Metastatic Liver Carcinoma in the Lung (tissue), 2 donors: ENCODE measurements around a stretch of chr13.

DNA sequence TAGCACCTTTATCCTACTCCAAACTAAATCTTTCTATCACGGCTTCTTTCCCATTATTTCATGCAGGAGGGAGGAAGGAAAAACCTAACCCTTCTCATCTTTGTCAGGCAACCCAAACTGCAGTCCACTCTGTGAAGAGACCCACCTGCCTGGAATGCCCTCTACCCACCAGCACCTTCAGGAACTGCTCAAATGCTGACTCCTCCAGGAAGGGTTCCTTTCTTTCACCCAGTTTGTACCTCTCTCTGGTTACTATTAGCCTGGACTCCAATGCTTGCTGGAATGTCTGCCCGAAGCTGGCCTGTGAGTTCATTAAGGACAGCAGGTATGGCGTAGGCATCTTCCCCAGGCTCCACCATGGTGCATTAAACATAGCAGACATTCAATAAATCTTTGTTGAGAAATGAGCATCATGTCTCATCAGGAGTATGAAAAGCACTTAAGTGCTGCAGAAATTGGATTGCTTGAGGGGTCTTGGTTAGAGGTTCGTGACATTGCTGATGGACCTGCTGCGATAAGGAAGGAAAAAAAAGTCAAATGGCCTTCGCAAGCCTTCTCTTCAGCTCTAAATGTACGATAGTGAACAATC lies 25.3 kb downstream of the STK24 start:
- PRO-cap, 2 experiments: no peak in any of the 2 experiments

- PRO-cap, 2 experiments: no peak in any of the 2 experiments
Measured at GRCh38 chr13:98592291-98592737, 15.4 kb upstream of the STK24 start.

DNA sequence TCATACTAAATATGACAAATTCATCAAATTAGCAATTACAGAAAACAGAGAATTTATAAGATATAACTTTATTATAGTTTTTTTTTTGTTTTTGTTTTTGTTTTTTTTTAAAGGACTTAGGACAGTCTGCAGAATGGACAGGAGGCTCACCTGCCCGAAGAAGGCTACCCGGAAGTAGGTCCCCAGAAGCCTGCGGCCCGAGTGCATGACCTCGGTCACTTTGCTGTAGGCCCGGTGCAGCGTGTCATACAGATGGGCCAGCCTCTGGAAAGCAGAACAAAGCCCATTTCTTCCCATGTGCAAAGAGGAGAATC lies 56.7 kb upstream of the SLC15A1 start:
- PRO-cap, 2 experiments: no peak in any of the 2 experiments

GRCh38 chr13:98828560-98829090 lies 76.2 kb upstream of the SLC15A1 start:
- PRO-cap, 2 experiments: peak in 1 of 2 experiments; most common plus-strand start chr13:98828916 (in 1); most common minus-strand start chr13:98828690 (in 1)

DNA sequence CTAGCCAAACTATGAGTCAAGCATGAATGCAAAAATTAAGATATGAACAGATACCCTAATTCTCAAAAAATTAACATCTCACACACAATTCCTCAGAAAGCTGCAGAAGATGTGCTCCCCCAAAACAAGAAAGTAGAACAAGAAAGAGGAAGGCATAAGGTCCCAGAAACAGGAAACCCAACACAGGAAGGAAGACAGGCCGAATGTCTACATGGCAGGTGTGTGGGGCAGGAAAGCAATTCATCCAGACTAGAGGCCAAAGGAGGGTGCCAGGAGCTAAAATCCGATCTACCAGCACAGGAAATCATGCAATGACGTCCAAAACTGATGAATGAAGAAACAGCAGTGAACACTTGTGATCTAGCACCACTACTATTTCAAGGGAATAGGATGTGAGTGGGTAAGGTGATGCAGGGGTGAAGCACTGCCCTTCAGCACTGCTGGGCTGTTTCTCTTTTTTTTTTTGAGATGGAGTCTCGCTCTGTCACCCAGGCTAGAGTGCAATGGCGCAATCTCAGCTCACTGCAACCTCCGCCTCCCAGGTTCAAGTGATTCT lies 59.1 kb downstream of the DOCK9 start:
- PRO-cap, 2 experiments: no peak in any of the 2 experiments

DNA sequence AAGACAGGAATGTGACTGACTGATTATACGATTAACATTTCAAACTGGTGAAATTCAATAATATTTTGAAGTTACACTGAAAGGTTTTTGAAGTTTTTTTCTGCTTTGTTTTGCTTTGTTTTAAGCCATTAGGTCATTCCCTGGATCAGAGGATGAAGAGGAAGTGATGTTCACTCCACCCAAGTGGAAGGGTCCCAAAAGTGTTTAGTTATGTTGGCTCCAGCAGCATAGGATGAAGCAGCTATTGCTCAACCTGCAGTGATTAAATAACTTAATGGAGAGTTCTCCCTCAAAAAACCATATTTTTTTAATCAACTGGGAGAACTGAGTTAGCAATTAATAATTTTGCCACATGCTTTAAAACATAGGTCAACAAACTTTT lies 49.6 kb downstream of the DOCK9 start:
- PRO-cap, 2 experiments: no peak in any of the 2 experiments

- PRO-cap, 2 experiments: no peak in any of the 2 experiments
Measured at GRCh38 chr13:98937898-98938381, 39.9 kb downstream of the DOCK9 start.

DNA sequence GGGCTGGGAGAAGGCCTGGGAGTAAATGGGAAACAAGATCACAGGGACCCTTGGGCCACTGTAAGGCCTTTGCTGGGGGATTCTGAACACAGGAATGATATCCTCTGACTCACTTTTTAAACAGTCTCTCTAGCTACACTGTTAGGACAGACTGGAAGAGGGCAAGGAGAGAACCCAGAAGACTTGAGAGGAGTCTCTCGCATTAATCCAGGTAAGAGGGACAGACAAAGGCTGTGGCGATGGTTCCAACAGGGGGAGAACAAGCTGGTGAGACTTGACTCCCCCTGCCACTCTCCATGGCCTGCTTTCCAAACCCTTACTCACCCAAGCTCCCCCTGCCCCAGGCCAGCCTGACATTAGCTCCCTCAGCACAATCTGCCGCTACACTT lies 31.8 kb downstream of the DOCK9 start:
- PRO-cap, 2 experiments: no peak in any of the 2 experiments

GRCh38 chr13:98960168-98960943 lies 17.5 kb downstream of the DOCK9 start:
- PRO-cap, 2 experiments: no peak in any of the 2 experiments

GRCh38 chr13:99295674-99296239 lies 11.4 kb downstream of the GPR183 start:
- PRO-cap, 2 experiments: no peak in any of the 2 experiments

DNA sequence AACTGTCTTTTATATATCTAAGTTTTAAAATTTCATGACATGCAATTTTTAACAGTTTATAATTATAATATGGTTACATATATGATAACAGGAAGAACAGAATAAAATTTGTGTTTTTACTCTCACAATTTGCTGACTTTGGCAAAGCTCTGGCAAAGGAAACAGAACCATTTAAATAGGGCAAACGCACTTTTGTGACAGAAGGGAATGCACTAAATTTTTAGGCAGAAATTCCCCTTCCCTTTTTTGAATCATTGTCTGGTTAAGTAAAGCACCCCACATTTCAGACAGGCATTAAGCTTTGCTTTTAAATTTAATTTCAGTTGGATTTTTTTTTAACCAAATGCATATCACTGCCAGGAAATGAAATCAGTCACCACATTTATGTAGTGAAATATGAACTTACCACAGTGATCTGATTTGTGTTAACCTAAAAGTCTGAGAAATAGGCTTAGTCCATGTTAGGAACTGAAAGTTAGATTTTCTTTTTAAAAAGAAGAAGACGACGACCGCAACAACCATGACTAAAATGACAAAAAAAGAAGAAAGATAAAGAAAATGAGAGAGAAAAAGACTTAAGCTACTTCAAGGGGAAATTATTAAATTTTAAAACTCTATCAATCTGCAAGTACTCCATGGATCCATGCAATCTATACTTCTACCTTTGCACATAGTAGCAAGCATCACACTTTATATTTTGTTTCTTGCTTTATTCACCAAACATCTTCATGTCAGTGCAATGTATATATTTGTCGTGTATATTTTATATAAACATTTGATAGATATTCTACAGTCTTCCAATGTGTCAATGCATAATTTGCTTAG lies 10.7 kb downstream of the GPR183 start:
- PRO-cap, 2 experiments: no peak in any of the 2 experiments

- PRO-cap, 2 experiments: no peak in any of the 2 experiments
Measured at GRCh38 chr13:99301895-99302333, 5.3 kb downstream of the GPR183 start.

- PRO-cap, 2 experiments: no peak in any of the 2 experiments
Measured at GRCh38 chr13:99413243-99413563, 88.1 kb upstream of the TM9SF2 start.

GRCh38 chr13:99523982-99524354 lies 22.7 kb downstream of the TM9SF2 start:
- PRO-cap, 2 experiments: no peak in any of the 2 experiments

GRCh38 chr13:99543796-99544265 lies 42.6 kb downstream of the TM9SF2 start:
- PRO-cap, 2 experiments: no peak in any of the 2 experiments

DNA sequence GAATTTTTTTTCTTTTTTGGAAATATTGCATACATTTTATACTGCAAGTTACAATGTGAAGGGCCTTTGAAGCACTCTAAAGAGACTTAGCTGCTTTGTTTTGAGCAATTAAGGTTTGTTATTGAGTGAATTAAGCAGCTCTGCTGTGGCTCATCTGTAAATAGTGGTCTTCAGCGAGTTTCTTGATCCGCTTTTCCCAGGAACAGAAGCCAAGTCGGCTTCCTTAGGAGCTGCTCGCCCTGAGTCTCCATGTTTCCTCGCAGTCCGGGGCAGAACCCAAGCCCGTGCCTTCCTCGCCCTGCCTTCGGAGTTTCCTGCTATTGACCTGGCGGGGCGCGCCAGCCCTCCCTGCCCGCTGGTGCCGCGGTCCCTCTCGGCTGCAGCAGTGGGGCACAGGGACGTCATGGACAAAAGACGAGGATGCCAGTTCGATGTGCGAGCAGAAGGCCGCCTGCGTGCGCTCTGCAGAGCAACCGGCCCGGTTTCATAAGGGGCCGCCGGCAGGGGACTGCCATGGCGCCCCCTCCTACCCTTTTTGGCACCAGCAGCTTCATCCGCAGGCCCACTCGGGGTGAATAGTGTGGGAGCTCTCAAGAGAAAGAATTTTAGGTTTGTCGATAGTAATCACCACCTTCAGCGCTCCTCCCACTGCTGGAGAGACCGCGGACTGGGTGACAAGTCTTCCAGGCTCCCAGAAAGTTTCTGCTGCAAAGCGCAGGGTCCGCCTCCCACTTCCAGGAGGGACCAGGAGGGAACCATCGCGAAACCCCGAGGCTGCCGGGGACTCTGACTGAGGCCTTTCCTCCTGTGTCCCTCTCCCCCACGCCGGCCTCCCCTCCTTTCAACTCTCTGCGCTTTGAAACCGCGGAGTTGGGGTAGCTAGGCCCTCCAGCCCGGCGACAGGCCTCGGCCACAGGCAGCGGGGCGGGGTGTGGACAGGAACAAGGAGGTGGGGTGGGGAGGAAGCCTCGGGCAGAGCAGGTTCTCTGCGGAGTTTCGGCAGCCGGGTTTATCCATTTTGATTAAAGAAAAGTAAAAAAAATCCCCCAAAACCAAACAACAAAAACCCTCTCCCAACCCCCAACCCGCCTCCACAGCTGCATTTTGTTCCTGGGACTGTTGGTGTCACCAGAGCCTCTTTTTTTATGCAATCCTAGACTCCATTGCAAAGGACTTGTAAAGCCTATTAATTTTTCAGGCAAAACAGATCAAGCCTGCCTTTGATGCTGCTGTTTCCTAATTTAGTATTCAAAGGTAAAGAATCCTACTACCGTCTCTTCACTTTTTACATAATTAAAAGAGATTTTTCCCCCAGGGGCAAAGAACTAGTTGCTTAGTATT lies 51.7 kb downstream of the CLYBL start:
- PRO-cap, 2 experiments: peak in 1 of 2 experiments; most common plus-strand start position 648 of the sequence (in 1); most common minus-strand start position 488 of the sequence (in 1)

DNA sequence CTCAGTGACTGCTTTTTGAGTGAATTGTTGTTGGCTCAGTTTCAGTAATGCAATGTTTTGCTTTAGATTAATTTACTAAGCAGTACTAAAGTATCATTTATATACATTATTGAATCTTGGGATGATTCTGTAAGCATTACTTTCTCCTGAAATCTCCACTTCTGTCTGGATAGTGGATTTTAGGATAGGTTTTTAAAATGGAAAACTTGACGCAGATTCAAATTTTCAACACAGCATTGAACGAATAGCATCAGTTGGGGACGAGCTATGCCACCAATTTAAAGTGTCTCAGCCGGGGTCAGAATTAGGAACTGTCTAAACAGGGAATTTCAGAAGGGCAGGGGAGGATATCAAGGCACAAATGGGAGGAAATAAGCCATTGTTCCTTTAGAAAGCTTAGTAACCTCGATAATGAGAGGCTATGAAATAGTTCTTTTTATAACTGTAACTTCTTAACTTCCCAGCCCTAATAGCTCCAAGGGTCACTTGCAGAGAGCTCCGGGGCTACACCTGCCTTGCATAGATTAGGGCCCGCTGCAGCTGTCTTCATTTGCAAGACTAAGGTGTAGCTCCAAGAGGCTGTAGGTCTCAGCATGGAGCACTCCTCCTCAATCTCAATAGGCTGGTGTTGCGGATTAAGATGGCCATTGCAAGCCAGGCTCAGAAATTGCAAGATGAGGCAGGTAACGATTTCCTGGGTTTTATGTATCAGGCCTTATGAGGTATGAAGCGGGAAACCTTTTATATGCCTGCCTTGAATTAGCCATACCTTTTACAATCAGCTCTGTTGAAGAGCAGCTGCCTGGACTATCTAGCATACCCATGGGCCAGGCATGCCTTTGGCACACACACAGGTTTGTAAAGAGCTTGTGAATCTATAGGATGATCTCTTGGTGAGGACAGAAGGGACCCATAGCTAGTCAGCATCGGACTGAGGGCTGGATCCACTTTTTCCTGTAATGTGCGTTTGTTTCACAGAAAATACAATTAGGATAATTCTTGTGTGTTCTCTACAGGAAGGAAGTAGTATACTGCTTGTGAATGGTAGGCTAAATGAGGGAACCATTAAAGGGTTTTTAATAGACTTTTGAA lies 80.4 kb downstream of the CLYBL start:
- PRO-cap, 2 experiments: no peak in any of the 2 experiments

GRCh38 chr13:99687630-99688277 lies 81.3 kb downstream of the CLYBL start:
- PRO-cap, 2 experiments: no peak in any of the 2 experiments

DNA sequence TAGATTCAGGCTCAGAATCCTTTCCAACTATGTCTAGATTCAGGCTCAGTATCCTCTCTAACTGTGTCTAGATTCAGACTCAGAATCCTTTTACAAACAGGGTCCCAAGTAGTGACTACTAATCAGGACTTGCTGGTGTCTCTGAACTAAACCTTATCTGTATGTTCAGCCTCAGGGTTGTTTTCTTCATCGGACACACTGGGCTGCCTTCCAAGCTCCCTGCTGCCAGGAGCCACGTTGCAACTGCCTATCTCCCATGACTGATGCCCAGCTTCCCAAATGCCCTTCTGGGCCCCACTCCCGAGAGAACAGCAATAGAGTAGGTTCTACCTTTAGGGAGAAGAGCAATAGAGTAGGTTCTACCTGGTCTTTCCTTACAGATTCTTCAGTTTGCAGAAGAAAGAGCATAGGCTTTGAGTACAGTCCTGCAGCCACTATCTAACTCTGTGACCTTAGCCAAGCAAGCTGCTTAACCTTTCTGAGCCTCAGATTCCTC lies 61.7 kb downstream of the ZIC5 start:
- PRO-cap, 2 experiments: no peak in any of the 2 experiments

DNA sequence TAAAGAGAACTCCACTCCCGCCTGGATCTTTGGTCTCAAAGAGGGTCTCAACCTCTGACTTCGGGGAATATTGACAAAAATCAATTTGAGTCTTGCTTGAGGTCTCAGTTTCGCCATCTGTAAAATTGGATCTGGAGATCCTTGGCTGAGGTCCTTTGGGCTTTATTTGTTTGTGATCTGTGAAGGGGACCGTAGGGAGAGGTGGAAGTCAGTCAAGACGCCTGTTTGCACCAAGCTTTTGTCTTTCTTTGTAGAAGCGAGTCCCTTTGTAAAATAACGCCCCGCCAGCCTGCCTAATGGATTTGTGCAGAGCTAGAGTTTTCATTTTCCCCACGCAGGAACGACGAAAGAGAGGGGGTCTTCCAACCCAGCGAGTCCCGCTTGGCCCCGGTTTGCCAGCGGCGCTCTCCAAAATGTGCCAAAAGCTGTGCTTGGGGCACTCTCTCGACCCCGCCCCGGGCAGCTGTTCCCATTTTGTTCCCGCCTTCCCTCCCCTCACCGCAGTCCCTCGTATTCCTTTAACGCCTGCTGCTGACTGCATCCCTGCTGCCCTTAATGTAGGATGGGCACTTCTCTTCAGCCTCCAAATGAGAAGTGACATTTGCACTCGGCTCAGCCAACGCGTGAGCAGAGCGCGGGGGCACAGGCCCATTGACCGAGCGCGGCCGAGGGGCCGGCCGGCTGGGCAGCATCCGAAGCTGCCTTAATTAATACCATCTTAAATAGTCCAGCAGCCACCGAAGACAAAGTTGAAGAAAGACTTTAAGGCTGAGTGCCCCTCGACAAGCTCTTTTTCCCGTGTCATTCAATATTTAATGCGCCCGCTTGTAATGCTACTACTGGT lies 13.0 kb downstream of the ZIC5 start:
- PRO-cap, 2 experiments: no peak in any of the 2 experiments